Measurements from ENCODE around the genes PRKACG, TJP2, APBA1 and PTAR1.

- PRO-cap: bidirectional peak, plus-strand start at chr9:68705689, minus-strand start at chr9:68705424
Observed at GRCh38 chr9:68705327-68706067, 457 bp downstream of the PIP5K1B start.

DNA sequence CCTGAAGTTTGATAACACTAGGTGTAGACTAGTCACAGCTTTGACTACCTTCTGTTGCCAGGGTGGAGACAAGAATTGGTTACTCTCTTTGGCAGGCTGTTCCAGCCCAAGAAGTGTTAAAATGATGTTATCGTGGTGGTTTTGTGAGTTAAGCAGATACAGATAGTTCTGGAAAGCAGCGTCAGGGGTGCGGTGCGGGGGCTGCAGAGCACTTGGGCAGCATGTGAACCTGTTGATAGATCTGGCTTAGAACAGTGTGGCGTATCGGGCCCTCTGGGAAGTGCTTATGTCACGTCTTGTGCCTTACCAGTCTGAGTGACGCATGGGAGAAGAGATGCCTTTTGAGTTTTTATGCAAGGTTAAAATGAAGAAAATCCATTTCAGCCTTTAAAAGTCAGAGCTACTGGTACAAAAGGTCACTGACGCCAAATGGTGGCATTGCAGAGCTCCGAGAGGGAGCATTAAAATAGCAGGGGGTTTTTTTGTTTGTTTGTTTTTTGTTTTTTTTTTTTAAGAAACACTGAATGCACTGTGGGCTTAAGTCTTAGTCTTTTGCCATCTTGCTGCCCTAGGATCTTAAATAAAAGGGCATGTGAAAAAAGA is 81.6 kb downstream of the PABIR1 start:
- PRO-cap: no peak

GRCh38 chr9:69013762-69014330 is at the start of gene PRKACG:
PRKACG (minus strand) TSS chr9:69014113.
- PRO-cap: no peak

DNA sequence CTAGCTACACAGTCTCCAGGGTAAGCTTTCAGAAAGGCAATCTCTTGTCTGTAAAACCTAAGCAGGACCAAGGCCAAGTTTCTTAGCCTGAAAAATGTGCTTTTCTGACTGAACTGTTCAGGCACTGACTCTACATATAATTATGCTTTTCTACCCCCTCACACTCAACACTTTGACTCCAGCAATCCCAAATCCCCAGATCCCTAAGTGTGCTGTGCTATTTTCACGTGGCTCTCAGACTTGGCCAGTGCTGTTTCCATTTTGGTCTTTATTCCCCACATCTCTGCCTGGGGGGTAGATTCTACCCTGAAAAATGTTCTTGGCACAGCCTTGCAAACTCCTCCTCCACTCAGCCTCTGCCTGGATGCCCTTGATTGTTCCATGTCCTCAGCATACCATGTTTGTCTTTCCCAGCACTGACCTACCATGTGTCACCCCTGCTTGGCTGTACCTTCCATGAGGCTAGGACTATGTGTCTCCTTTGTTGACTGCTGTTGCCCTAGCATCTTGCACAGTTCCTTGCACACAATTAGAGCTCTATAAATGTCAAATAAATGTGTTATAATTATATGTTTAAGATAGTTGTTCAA is 43.0 kb downstream of the FXN start:
- PRO-cap: no peak

DNA sequence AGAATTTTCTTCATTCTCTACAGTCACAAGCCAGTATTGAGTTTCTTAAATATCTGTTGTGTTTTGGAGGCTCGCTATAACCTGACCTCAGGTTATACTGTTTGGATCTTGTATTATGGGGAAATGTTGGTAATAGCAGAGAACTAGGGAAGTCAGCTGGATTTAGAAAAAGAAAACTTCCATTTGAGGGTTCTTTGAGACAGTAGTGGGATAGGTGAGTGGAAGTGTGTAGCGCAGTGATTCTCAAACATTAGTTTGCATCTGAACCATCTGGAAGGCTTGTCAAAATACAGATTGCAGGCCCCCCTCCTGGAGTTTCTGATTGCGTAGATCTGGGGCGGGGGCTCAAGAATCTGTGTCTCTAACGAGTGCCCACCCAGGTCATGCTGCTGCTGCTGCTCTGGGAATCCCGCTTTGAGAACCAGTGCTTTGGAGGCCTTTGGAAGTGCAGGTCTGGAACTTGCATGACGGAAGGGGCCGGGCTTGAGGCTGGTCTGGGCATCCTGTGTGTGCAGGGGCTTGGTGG is 43.9 kb upstream of the TJP2 start:
- PRO-cap: no peak

DNA sequence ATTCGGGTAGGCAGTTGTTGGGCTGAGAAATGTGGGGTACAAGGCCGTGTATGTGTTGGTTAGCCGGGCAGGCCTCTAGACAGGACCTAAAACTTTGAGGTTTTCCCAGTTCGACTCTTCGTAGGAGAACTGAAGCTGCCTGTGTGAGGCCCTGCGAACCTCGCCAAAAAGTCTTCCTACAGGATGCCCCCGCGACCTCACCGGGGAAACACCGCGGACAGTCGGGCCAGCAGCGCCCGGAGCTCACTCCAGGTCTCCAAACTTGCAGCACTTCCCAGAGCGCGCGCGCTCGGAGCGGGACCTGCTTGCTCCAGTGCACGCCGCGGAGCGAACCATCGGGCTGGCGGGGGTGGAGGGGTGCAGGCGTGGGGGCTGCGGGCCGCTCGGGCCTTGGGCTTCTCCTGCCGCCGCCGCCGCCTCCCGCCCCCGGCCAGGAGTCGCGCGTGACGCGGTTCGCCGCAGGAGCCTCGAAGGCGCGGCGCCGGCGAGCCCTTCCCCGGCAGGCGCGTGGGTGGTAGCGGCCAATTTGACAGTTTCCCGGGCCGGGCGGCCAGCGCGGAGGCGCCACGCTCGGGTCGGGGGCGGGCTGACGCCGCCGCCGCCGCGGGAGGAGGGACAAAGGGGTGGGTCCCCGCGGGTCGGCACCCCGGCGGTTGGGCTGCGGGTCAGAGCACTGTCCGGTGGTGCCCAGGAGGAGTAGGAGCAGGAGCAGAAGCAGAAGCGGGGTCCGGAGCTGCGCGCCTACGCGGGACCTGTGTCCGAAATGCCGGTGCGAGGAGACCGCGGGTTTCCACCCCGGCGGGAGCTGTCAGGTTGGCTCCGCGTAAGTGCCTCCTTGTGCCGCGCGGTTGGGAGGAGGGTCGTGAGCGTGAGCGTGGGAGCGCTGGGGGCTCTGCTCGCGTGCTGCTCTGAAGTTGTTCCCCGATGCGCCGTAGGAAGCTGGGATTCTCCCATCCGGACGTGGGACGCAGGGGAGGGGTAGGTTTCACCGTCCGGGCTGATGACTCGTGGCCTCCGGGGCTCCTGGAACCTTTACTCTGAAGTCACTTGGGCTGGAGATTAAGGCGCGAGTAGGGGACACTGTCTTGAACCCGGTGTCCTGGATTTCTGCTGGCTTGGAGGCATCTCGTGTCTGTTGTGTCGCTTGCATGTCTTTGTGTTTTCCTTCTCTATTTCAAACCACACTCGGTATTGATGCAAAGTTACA is at the start of gene TJP2:
Gene TJP2, plus strand, starts transcription at position 668 of the 1,207 bp plus-strand sequence.
- PRO-cap: bidirectional peak, plus-strand start at position 632 of the sequence, minus-strand start at position 287 of the sequence; unidirectional peak, plus-strand start at position 673 of the sequence

DNA sequence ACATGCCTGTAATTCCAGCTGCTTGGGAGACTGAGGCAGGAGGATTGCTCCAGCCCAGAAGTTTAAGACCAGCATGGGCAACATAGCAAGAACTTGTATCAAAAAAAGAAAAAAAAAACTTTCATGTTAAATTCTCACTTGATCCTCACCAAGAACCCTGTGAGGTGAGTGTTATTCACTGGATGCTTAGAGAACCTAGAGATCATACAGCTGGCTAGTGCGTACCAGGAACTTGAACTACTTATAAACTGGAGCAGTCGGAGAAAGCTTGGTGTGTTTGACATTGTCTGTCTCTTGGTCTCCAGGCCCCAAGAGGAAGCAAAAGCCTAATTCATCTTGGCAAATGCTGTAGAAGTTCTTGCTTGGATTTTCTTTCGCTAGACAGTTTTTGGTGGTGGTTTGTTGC is 18.1 kb downstream of the TJP2 start:
- PRO-cap: no peak

- PRO-cap: no peak
Observed at GRCh38 chr9:69220658-69221406, 46.8 kb downstream of the TJP2 start.

GRCh38 chr9:69235787-69236363 is 61.8 kb downstream of the TJP2 start:
- PRO-cap: no peak

GRCh38 chr9:69247190-69247716 is 73.2 kb downstream of the TJP2 start:
- PRO-cap: no peak

GRCh38 chr9:69307493-69308564 is 17.2 kb upstream of the ENTREP1 start:
- PRO-cap: no peak

DNA sequence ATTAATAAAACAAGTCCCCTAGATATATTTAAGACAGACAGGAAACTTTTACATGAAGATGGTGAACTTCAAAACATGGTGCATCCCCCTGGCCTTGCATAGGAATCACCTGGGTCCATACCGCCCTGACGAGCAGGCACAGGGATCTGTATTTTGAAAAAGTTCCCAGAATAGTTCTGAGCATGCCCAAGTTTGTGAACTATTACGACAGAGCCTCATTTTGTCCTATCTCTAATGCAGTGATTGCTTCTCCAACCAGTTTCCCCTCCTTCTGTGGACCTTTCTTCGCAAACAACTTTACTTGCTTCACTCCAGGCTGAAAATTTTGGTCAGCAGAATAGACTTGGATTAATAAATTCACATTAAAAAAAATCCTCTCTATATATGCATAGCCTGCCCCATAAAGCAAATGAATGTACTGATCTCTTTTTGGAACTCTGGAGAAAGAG is 98.0 kb downstream of the APBA1 start:
- PRO-cap: no peak

DNA sequence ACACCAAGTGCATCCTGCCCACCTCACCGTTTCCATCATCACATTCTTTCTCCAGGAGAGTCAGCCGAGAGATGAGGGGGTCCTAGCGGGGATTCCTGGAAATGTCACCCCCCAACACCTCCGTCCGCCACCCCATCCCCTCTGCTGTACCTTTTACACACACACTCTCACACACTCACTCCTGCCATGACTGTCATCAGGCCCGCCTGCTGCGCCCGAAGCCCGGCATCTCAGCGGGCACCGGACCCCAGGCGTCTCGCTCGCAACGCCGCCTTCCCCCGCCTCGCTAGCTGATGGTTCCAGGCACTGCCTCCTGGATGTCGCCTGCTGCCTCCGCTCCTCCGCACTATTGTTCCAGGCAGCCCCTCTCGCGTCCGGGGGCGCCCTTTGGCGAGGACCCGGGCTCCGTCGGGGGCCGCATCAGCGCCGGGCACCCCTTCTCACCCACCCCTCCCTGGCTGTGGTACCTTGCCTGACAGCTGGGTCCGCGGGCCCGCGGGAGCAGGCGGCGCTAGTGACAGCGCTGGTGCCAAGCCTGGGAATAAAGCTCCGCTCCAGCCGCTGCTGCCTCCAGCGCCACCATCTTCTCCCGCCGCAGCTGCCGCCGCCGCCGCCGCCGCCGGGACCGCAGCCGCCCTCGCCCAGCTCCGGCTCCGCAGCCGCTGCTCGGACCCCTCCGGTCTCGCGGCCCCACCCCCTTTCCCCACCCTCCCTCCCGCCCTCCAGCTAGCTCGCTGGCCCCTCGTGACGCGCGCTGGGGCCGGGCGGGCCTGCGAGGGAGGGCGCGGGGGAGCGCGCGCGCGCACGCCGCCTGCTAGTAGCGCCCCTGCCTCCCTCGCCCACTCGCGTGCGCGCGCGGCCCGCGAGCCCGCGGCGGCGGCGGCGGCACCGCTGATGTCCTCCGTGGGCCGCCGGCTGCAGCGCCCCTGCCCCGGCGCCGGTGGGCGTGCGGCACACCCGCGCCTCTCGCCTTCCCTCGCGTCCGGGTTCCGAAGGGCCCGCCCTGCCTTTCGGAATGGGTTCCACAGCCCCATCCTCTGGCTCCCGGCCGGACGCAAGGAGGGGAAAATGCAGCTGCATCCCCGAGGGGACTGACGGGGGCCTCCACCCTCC is at the start of gene APBA1:
Gene APBA1, minus strand, starts transcription at position 686 of the 1,113 bp plus-strand sequence.
- PRO-cap: bidirectional peak, plus-strand start at position 775 of the sequence, minus-strand start at position 701 of the sequence

- PRO-cap: unidirectional peak, minus-strand start at chr9:69759723; bidirectional peak, plus-strand start at chr9:69760152, minus-strand start at chr9:69759932
Observed at GRCh38 chr9:69759324-69760597, at the start of gene PTAR1. PTAR1 (minus strand) TSS chr9:69760011.

DNA sequence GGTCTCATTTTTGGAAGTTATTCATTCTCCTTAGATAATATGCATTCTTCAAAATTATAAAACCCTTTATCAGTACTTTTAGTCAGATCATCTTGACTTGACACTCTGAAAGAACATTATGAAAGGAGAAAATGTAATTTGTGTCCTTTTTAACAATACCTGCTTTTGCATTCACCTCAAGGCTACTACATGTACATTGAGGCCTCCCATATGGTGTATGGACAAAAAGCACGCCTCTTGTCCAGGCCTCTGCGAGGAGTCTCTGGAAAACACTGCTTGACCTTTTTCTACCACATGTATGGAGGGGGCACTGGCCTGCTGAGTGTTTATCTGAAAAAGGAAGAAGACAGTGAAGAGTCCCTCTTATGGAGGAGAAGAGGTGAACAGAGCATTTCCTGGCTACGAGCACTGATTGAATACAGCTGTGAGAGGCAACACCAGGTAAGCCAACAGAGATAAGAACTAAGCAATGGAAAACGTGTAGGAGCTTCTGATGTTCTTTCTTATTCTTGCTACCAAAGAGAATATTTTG is 40.6 kb upstream of the SMC5 start:
- PRO-cap: no peak

DNA sequence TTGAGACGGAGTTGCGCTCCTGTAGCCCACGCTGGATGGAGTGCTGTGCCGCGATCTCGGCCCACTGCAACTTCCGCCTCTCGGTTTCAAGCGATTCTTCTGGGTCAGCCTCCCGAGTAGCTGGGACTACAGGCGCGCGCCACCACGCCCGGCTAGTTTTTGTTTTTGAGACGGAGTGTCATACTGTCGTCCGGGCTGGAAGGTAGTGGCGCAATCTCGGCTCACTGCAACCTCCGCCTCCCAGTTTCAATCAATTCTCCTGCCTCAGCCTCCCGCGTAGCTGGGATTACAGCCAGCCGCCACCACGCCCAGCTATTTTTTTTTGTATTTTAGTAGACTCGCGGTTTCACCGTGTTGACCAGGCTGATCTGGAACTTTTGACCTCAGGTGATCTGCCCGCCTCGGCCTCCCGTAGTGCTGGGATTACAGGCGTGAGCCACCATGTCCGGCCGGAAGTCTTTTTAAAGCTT is 1.2 kb downstream of the SMC5 start:
- PRO-cap: no peak

- PRO-cap: no peak
Observed at GRCh38 chr9:70392736-70393503, 21.5 kb downstream of the KLF9 start.

DNA sequence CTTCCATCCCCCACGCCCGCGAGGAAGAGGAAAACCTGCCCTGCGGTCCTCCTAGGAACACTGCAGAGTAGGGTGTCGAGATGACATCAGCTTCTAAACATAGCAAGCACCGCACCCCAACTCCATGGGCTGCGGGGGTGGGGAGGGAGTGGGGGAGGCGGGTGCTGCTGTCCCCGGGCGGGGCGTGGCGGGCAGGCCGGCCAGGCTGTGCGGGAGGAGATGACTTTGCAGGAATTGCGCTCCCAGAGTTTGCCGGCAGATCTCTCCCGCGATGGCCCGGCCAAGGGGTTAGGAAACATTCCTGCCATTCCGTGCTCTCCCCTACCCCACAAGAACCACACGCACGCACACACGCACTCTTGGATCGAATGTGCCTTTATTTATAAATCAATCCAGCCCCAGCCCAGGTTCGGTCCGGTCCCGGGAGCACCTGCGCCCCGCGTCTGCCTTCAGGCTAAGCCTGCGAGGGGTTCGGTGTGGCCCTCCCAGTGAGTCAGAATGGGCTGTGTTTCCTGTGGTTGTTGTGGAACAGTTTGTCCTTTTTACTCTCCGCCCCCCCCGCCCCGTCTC is 5.2 kb upstream of the KLF9 start:
- PRO-cap: bidirectional peak, plus-strand start at position 246 of the sequence, minus-strand start outside the sequence; bidirectional peak, plus-strand start outside the sequence, minus-strand start at position 500 of the sequence

GRCh38 chr9:70471154-70471406 is 56.6 kb upstream of the KLF9 start:
- PRO-cap: no peak

DNA sequence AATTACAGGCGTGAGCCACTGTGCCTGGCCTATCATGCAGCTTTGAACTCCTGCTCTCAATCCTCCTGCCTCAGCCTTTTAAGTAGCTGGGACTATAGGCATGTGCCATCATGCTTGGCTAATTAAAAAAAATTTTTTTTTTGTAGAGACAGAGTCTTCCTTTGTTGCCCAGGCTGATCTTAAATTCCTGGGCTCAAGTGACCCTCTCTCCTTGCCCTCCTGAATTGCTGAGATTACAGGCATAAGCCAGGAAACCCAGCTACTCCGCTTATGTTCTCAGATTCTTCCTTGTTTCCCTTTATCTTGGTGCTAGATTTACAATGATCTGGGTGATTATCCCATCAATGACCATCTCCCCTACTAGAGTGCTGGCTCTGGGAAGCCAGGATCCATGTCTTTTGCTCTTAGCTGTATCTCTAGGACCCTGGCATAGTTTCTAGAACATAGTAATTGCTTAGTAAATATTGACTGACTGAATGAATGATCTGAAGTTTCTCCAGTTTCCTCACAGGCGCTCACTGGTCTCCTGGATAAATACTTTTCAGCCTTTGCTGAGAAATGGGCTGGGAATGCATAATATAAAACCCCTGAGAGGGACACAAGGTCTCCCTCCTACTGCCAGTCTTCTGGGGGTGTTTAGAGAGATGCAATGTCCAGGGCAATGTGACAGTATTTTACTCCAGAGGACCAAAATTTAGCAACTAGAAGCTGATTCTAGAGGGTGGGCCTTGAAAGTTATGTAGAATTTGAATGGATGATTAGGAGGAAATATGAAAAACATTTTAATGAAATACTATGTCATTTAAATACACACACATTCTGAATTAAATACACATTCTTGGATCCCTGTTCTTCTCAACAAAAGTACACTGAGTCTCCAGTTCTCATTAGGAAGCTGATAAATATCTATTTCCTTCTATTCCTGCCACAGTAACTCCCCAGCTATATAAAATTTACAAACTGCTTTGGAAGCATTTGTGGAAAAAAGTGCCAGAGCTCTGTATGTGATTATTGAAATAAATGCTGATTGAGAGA is 60.0 kb upstream of the KLF9 start:
- PRO-cap: no peak

Measured in Metastatic Pancreatic Carcinoma in the Ovary (tissue), 1 donor.